ENCODE measurements around the genes CFAP20DC and PRICKLE2.

DNA sequence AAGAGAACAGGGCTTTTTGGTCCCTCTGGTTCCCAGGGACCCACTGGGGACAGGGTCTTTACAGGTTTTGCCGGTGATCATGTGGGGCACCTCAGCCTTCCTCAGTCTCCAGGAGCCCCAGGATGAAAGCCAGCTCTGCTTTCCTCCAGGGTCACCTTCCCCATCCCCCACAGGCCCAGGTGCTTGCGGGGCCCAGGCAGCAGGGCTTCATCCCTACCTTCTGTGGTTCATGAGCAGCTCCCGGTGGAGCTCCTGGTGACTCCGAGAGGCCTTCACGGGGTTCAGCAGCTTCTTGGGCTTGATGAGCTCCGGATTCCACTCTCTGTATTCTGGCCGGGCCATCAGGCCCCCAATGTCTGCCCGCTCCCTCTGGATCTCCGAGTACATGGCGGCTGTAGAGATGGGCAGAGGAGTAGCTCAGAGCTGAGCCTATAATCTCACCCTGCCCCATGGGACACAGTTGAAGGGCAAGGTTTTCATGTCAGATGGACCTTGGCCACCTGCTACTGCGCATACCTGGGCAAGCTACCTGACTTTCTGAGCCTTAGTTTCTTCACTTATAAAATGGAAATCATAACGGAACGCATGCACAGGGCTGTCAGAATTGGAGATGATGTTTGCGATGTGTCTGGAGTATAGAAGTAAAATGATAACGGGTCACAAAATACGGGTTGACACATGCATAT, 7.6 kb downstream of the FAM107A start:
- PRO-cap = no peak

DNA sequence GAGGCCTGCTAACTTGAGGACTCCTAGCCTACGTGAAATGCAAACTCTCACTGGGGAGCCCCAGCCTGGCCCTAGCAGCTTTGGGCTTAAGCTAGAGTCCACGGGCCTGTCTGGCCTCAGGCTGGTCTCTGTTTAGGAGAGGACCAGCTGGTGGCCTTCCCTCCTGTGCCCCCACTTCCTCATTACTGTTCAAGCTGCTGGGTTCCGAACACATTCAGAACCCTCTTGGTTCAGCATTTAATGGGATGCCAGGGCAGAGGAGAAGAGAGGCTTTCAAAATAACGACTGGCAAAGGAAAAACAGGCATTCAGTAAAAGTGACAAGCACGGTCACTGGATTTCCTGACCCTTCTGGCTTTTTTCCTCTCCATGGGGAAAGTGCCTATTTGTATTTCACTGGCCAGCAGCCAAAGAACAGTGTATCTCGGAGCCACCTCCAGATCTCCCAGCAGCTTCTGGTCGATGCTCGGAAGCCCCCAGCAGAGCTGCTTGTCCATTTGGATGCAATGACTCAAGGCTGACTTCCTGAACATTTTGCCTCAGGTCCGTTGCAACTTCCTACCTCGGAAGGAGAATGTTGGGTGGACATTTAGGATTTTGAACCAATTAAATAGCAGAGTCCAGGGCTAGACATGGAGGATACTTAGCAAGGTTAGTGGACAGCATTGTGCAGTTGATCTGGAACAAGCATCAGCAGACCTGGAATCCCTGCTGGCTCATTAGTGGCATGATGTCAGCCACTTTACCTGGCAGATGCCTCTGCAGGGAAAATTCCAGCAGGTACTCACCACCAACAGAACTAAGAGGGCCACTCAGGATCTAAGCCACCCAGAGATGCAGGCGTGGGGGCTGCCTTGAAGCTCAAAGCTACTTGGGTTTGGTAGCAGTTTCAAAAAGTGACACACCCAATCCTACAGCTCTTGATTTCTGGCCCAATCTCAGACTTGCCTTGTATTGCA, 1.2 kb downstream of the FAM107A start:
- PRO-cap = no peak

GRCh38 chr3:59049585-59050506, at the start of gene CFAP20DC:
CFAP20DC (minus strand) TSS chr3:59050025.
- PRO-cap = unidirectional peak, minus-strand start at chr3:59050025

DNA sequence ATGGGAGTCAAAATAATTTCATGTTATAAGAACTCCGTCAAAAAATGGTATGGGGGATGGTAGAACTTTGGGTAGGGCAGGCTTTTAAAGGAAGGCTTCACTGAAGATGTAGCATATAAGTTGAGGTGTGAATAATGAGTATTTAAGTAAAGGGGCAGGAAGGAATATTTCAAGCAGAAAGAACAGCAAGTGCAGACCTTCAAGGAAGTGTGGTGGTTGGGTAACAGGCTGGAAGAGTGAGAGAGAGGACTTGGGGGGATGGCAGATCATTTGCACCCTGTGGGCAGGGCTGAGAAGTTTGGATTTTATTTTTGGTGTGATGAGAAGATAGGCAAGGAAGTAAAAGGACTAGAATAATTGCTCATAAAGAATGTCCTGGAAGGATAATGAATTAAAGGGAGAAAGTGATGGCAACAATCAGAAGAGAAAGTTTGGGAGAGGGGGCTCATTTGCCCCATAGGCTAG, 709.2 kb upstream of the CFAP20DC start:
- PRO-cap = no peak

- PRO-cap = no peak
Observed at GRCh38 chr3:60277295-60278234, 973.7 kb downstream of the FHIT start.

DNA sequence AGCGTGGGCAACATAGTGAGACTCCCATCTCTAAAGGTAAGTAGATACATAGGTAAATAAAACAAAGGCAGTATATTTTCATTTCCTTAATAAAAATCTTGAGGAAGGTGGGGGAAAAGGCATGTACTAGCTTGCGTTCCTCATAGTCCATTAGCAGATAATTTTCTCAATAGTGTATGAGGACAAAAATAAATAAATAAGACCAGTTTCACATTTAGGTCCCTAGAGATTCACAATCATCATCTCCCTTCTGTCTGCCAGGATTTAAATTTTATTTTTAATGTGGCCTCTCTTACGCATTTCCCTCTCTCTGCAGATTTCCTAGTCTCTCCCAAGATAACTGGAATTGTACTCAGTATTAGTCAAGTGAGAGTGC, 839.1 kb downstream of the FHIT start:
- PRO-cap = no peak

DNA sequence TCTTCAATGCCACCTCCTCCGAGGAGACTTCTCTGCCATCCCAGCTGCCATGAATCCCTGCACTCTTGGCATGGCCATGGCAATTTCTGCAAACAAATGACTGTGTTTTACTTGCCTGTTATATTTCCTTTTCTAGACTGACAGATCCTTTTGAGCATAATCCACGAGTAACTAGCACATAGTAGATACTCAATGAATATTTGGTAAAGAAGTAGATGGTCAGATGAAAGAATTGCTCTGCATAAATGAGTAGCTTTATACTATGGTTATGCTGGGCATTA, 446.5 kb downstream of the FHIT start:
- PRO-cap = no peak

DNA sequence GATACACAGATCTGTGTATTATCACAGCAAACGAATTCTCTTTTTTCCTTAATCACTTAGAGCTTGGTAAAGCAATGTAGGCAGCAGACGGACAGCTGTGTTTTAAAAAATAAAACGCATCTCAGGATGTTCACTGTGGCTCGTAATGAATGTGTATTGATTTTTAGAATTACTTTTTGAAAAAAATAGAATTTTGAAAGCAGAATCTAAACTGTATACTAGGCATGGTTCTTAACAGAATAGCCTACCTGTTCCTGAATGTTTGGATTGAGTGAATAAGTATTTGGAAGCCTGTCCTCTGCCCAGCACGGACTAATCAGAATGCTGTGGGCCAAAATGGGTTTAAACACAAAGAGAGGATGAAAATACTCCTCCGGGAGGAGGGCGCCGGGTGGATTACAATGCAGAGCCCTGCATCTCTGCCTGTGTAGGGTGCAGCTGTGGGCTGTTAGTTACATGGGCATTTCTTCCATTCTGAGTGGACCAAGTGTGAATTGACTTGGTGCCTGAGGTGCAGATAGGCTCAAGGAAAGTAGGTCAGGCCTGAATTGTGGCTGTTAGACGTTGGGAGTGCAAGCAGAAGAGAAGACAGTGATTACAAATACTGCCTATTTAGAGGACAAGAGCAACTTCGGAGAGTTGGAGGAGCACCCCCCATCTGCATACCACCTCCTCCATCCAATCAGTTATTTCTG, 32.7 kb downstream of the PTPRG start:
- PRO-cap = no peak

DNA sequence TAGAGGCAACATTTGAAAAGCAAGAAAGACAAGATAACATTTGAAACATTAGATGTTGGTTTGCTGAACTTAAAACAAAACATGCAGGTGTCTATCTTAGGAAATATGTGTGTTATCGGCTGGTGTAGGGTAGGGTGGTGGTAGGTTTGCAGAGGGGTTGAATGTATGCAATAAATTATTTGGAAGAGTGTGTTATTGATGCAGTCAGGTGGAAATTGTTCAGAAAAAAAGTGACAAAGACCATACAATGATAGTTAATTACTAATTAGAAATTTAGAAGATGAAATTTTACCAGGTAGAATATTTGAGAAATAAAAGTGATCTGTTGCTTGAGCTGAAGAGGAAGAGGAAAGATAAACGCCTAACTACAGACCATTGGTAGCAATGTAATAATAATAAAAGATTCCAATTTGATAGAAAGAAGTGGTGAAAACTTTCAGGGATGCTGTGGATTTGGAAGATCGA, 211.7 kb downstream of the PTPRG start:
- PRO-cap = no peak

- PRO-cap = no peak
Observed at GRCh38 chr3:61783467-61784141, 222.2 kb downstream of the PTPRG start.

DNA sequence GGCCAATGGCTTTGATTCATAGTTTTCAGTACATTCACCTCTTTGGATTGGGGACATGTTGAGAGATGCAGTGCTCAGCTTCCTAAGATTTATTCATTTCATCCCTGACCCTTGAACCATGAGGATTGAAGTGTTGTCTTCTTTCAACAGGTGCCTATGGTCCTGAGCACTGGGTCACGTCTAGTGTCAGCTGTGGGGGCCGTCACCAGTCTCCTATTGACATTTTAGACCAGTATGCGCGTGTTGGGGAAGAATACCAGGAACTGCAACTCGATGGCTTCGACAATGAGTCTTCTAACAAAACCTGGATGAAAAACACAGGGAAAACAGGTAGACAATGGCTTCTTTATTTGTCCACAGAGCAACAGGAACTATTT, 329.4 kb upstream of the C3orf14 start:
- PRO-cap = no peak

GRCh38 chr3:62295935-62296419, 22.8 kb upstream of the C3orf14 start:
- PRO-cap = no peak

- PRO-cap = no peak
Observed at GRCh38 chr3:62604346-62604785, 231.0 kb upstream of the FEZF2 start.

- PRO-cap = no peak
Observed at GRCh38 chr3:63015344-63016382, 140.4 kb upstream of the CADPS start.

GRCh38 chr3:63926129-63926648, 62.5 kb downstream of the ATXN7 start:
- PRO-cap = no peak

DNA sequence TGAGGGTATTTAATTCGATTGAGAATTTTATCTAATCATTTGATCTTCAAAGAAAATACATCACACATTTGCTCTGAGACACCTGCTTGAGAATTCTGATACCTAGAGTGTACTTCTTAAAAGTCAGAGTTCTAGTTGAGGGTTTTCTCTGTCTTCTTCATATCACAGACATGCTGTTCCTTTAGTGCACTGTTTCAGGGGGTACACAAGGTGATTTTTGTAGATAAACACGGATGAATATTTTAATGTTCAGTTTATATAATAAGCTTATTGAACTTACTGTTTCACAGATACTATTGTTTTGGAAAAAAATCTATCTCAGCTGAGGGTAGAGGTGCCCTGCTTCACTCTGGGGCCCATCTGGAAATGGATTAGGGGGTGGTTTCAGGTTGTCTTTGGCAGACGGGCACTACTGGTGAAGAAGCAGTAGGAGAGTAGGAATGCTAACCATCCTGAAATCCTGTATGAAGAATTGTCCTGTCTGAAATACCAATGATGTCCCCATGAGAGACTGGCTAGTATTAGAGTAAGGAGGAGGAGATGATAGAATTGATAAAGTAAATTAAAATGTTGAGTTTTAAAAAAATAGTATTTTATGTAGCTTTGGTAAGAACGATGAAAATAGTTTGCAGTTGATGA, 45.9 kb downstream of the PSMD6 start:
- PRO-cap = no peak

- PRO-cap = no peak
Observed at GRCh38 chr3:64013162-64013756, 10.0 kb downstream of the PSMD6 start.

DNA sequence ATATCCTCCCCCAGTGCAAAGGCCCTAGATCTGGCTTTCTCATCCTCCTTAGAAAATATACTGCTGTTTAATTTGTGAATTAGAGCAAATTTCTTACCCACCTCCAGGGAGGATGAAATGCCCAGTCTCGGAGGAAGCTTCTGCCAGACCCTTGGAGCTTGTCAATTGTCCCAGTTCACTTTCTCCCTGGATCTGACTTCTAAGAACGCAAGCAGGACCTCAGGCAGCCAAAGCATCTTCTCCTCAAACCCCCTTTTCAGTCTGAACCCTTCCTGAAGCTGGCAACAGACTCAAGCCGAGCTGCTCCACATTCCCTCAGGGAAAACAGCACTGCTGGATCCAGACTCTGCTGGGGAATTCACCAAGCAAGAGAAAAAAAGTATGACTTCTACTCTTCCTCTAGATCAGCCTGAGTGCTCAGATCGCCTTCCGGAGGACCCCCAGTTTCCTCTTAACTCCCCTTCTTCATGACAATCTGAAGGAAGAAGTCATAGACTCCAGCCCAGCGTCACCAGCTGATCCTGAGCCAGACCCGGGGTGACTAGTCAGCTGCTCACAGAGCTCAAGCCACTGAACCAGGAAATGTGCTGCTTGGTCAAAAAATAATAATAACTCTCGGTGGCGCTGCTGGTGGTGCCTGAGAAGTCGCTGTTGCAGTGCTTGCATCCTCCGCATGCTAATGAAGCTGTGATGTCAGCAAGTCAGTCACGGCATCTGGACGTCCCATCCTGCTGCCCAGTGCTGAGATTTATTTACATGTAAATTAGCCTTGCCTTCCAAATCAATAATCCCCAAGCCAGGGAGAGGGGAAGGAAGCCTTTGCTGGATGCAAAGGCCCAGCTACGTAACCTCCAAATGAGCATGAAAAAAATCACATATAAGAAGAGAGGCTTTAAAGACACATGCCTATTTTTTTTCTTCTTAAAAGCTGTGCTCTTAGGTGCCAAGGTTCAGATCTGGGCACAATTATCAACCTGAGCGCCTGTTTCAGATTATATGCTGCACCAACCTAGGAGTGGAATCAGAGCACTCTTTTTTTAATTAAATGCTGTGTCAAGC, at the start of gene PRICKLE2:
TSS of gene PRICKLE2 (minus strand) at position 658 of the 1,059 bp plus-strand sequence.
- PRO-cap = no peak

GRCh38 chr3:64241472-64242090, 16.3 kb upstream of the PRICKLE2 start:
- PRO-cap = no peak

- PRO-cap = no peak
Observed at GRCh38 chr3:64355173-64355915, 130.1 kb upstream of the PRICKLE2 start.

Data from SP-49 (cell line).